NCI-H460 (cell line): Measurements from ENCODE around the gene TLE3.

DNA sequence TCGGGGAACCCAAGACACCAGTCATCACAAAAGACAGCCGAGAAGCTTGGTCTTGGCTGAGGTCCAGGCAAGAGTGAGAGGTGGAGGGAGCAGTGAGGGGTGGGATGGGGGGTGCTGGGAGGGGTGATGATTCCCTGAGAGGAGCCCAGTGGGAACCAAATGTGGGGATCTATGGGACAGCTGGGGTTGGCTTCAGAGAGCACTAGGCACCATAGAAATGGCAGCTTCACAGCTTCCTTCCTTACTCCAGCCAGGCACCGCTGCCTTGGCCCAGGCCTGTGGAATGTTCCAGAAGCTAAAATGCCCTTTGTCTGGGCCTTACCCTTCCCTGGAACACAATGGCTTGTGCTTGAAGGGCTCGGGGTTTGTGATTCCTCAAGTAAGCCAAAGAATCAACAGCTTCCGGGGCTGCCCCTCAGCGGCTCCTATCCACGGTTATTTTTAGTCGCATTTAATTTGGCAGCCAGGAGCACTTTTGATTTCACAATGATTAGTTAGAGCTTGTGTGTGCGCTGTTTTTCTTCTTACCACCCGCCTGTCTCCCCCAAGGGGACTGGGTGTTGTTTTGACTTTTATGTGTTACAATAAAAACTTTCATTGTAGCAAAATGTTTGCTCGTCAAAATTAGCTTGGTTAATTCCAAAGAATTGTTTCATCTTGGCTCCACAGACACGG is 74.0 kb downstream of the TLE3 start:
RAMPAGE:
- cytosol, long total RNA = no peak
- long total RNA = no peak
- nucleus, long total RNA = no peak

RAMPAGE:
- cytosol, long total RNA = no peak
- long total RNA = no peak
- nucleus, long total RNA = no peak
Measured at GRCh38 chr15:70062172-70062985, 35.3 kb downstream of the TLE3 start.

DNA sequence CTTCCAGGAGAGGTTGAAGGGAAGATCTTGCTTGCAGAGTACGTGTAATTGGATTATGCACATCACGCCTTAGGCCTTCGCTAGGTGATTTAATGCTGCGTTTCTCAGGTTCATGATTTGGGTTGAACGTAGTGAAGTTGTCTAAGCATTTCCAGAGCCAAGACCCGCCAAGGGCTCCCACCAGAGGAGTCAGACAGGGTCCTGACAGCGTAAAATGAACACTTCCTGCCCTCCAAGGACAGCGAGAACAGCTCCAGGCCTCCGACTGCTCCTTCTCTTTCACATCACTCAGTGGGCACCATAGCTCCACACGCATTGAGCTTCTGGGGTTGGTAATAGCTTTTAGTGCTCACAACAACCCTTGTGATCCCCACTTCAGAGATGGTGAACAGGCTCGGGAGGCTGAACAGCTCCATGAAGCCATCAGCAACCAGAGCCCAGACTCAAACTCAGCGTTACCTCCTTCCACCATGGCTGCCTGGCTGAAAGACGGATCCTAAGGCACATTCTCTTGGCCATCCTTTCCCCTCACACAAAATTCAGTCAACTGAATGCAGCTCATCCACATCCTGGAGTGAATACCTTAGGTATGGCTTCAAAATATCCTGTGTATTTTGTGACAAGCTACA is 27.3 kb downstream of the TLE3 start:
RAMPAGE:
- cytosol, long total RNA = no peak
- long total RNA = no peak
- nucleus, long total RNA = no peak

DNA sequence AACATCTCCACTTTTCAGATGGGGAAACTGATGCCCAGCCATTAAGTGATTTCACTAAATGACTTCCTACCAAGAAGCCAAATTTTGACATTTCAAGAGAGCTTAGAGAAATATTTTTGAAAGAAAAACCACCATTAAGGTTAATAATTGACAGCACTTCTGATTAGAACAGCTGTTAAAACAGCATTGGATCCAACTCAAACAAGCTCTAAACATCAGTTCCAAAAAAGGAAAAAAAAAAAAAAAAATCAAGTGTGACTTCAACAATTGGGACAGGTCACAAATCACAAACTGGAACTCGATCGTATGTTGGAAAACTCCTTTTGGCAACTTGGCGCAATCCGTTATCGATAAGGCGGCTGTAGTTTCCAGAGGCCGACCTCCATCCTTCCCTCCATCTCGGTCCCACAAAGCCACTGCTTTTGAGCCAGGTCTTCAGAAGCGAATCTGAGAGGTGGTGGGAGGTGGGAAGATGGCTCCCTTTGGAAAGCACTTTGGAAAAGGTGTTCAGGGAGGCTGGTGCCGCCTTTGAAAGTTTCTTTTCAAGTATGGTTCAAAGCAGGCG is 17.8 kb downstream of the TLE3 start:
RAMPAGE:
- cytosol, long total RNA = no peak
- long total RNA = no peak
- nucleus, long total RNA = no peak

DNA sequence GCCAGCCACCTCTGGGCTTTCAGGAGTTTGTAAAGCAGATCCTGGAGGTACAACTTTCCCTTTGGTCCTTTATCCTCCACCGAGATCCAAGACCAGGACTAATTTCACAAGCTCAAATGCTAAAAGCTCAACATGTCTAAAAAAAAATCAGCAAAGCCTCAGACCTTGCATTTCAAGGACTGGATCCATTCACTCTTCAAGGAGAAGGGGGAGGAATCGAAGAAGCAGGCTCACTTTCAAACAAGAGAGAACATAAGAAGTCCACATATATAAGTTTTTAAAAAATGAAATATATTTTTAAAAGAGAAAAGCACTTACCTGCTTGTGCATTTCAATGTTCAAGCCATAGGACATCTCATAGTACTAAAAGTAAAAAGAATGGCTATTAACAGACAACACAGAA is 3.5 kb downstream of the TLE3 start:
RAMPAGE:
- cytosol, long total RNA = no peak
- long total RNA = no peak
- nucleus, long total RNA = no peak

RAMPAGE:
- cytosol, long total RNA = no peak
- long total RNA = no peak
- nucleus, long total RNA = no peak
Measured at GRCh38 chr15:70095156-70095718, 2.5 kb downstream of the TLE3 start.

RAMPAGE:
- cytosol, long total RNA = no peak
- long total RNA = no peak
- nucleus, long total RNA = start-site peak on the minus strand at chr15:70097854-70097935, 50 and 16 reads in 2 replicates
Measured at GRCh38 chr15:70097224-70098212, at the start of gene TLE3. Gene TLE3 (minus strand): TSS chr15:70097917.

DNA sequence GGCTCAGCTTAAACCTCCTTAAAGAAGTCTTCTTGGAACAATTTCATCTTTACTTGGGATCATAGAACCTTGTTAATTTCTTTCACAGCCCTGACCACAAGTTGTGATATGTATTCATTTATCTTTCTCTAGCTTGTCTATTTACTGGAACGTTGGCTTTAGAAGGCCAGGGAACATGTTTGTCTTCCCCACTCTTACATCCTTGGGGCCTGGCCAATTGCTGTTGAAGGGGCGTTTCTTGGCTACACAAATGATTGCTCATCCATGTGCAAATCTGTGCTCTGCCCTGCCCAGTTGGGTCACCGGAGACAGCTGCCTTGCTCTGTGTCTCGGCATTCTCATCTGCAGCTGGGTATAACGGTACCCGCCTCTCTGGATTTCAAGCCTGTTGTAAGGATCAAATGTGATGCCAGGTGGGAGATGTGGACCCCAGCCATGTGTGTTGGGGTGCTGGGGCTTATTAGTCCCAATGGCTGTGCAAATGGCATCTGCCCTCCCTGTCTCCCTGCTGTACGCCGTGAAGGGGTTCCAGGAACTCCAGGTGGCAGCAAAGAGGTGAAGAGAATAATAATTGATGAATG is 24.0 kb upstream of the TLE3 start:
RAMPAGE:
- cytosol, long total RNA = no peak
- long total RNA = no peak
- nucleus, long total RNA = no peak

RAMPAGE:
- cytosol, long total RNA = no peak
- long total RNA = no peak
- nucleus, long total RNA = no peak
Measured at GRCh38 chr15:70156635-70157253, 59.0 kb upstream of the TLE3 start.

RAMPAGE:
- cytosol, long total RNA = no peak
- long total RNA = no peak
- nucleus, long total RNA = no peak
Measured at GRCh38 chr15:70270324-70270923, 172.7 kb upstream of the TLE3 start.

DNA sequence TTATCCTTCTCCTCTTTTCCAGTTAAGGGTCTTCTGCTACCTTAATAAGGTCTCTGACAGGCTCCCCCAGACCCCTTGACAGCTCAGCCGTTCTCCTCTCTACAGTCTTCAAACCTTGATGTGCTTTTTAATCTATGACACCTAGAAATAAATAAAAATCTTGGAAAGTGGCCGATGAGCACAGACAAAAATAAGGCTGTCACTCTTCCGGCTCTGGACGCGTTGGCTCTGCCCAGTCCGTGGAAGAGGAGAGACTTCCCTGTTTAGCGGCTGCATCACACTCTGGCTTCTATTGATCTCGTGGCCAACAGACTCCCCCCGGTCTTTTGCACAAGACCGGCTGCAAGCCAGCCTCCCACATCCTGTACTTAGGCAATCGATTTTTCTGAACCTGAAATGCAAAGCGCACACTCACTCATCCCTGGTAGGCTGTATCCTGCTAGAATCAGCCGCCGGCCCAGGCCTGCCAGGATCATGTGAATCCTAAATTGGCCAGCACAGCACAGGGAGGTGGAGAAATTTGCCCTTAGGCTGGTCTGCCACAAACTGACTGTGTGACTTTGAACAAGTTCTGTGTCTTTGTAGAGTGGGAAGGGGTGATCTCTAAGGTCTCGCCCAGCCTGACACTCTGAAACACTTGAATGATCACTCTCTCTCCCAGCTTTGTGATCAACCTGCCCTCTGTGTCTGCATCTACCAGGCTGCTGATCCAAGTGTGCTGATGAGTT is 251.3 kb upstream of the TLE3 start:
RAMPAGE:
- cytosol, long total RNA = no peak
- long total RNA = no peak
- nucleus, long total RNA = no peak

DNA sequence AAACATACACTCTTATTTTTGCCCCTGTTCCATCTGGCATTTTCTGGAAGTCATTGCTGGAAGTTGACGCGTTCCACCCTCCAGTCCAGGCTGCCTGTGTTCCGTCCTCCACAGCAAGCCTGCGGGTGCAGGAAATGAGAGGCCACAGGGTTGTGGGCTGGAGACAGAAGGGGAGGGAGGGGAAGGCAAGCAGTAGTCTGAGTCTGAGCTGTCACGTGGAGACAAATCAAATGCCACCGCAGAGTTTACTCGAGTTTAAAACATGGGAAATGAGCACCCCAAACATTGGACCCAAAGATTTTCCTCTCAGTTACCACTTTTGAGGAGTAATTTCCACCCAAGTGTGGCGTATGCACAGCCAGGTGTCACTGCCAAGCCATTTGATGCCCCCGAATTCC is 204.1 kb downstream of the UACA start:
RAMPAGE:
- cytosol, long total RNA = no peak
- long total RNA = no peak
- nucleus, long total RNA = no peak

DNA sequence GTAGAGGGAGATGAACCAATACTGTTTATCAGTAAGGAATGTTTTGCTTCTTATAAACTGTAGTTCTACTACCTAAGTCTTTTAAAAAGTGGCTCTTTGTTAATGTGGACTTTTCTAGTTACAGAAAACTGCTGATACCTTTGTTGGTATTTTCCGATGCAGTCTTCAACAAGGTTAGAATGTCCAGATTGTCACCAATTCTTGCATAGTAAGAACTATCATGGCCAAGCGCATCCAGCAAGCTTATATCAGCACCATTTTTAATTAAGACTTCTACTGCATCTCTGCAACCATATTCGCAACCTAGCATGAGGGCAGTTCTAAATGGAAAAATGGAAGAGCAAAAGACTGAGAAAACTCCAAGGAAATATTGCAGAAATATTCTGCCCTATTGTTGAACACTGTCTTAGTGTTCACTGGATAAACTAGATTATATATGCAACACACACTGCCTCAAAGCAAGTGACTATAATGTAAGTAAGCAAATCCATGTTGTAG is 79.2 kb downstream of the UACA start:
RAMPAGE:
- cytosol, long total RNA = no peak
- long total RNA = no peak
- nucleus, long total RNA = no peak

DNA sequence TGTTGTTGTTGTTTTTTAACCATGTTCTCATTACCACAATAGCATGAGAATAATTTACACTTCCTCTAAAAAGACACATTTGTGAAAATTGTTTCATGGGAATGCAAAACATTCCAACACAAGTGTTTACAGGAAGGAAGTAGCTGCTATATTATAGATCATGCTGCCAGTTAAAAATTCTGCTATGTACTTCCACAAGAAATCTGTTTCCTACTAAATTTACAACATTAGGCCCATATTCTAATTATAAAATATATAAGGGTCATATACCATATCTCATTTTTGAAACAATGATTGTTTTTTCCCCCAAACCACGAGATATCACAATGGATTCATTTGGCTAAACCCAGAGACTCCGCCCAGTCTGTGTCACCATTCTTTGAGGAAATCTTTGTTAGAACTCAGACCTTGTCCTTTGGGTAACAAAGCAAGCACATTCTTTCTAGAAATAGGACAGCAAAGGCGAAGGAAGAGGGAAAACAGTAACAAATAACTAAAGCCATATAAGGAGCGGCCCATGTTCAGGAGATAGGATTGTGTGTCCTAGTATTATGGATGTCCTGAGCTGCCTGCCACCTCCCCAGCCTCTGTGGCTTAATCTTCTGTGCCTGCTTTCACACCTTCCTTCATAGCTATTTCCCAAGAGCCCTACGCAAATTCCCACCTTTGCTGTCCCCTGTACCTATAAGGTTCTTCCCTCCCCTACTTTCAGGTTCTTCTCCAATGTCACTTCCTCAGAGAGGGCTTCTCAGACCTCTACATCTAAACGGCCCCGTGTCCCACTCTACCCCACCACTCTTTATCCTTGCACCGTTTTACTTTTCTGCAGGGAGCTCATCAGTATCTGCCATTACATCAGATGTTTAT is 59.9 kb downstream of the UACA start:
RAMPAGE:
- cytosol, long total RNA = no peak
- long total RNA = no peak
- nucleus, long total RNA = no peak

GRCh38 chr15:70750117-70751059 is 13.0 kb downstream of the UACA start:
RAMPAGE:
- cytosol, long total RNA = no peak
- long total RNA = no peak
- nucleus, long total RNA = no peak

DNA sequence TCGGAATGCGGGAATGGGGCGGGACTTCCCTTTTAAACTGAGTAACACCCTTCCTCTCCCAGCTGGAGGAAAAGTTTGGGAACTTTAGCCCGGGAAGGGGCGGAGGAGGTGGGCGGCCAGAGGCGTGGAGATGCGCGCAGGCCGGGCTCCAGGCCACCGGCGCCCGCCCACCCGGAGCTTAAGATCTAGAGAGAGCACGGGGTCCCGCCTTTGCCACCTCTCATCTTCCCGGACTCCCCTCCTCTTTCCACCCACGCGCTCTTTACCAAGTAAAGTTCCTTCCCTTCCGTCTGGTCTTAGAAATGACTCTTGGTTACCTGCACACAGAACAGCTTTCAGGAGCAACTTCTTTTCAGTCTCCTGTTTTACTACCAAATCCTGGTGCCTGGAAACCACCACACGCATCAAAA is 281 bp upstream of the UACA start:
RAMPAGE:
- cytosol, long total RNA = no peak
- long total RNA = no peak
- nucleus, long total RNA = no peak

RAMPAGE:
- cytosol, long total RNA = no peak
- long total RNA = no peak
- nucleus, long total RNA = no peak
Measured at GRCh38 chr15:70913898-70914615, 21.4 kb downstream of the LRRC49 start.

RAMPAGE:
- cytosol, long total RNA = no peak
- long total RNA = no peak
- nucleus, long total RNA = no peak
Measured at GRCh38 chr15:71079392-71080082, 35.7 kb upstream of the THSD4 start.

DNA sequence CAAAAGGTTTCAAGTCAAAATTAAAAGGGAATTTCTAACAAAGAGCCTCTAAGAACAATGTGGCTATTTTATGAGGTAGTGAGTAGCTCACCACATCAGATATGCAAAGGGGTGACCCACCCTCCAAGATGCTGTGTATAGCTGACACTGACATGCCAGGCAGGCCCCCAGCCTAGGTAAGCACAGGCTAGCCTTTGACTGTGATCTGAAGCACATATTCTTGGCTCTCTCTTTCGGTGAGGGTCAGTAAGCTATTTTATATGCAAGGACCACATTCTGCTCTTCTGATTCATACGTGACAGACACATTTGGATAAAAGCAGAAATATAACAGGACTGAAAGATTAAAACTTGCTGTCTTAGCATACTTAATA is 2.8 kb upstream of the THSD4 start:
RAMPAGE:
- cytosol, long total RNA = no peak
- long total RNA = no peak
- nucleus, long total RNA = no peak

DNA sequence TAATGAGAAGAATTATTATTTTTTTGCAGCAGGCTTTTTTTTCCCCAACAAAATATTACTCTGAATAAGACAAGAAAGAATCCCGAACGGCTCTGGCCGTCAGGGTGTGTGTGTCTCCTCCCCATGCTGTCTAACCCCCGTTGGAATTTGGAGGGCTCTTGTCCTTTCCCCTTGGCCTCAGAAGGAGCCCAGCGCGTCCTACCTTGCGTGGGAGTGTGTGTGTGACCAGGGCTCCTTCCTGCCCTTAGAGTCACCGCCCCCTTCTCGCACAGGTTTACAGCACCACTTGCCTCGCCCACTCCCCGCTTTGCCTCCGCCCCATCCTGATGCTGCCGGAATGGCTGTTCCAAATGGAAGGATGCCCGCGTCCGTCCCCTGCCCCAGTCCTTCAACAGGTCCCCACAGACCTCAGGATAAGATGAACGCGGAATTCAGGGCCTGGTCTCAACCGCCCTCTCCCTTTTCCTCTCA is 514 bp upstream of the THSD4 start:
RAMPAGE:
- cytosol, long total RNA = no peak
- long total RNA = no peak
- nucleus, long total RNA = no peak